H7 (cell line): ENCODE results near the genes PAGR1 and SULT1A3.

GRCh38 chr16:29173672-29174339, 189.0 kb downstream of the LAT start:
- RAMPAGE, long total RNA: no peak

GRCh38 chr16:29175869-29176571, 191.2 kb downstream of the LAT start:
- RAMPAGE, long total RNA: no peak

DNA sequence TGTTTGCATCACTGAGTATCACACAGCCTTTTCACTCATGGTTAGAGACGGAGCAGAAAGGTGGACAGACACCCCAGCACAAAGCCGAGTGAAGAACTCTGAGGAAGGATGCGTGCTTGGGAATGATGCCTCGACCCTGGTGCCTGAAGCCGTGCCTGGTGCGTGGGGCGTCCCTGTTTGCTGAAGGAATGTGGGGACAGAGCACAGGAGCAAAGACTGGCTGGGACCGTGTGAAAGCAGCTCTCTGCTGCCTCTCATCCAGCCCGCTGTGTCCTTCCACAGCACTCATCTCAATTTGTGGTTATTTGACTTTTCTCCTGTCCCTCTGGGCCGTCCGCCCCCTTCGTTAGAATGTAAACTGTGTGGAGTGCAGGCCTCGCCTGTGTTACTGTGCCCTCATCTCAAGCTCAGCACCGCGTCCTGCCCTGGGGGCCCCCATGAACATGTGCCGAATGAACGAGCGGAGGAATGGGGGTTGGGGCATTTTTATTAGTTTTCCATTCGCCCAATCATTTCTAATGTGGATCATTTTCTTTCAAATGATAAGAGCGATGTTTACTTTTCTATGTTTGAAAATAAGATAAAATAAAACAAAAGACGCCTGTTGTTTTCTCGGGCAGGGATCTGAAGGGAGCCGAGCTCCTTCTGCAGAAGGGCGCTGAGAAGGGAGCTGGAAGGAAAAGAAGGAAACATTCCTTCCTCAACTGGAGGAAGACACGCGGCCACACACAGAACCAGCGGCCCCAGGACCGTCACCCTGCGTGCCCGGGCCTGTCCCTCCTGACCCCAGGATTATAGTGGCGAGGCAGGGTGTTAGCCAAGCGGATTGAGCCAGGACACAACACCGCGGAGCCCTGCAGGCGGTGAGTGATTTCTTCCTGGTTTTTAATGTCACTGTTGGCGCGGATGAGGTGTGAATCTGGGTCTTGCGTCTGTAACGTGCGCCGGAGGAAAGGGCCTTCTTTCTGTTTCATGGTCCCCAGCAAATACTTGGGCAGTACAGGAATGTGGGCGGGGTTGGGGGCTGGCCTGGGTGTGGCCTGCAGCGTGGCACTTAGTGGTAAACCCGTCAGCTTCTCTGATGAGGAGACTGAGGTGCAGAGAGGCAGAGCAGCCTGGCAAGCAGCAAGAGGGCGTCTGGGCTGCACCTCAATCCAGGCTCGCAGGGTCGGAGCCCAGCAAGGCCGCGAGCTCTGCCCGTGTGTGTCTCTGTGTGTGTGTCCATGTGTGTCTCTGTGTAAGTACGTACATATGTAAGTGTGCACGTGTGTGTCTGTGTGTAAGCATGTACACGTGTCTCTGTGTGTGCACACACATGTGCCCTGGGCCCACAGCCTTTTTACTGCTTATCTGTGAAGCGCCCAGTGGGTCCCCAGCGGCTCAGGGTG, 155.2 kb downstream of the NPIPB11 start:
- RAMPAGE, long total RNA: no peak

DNA sequence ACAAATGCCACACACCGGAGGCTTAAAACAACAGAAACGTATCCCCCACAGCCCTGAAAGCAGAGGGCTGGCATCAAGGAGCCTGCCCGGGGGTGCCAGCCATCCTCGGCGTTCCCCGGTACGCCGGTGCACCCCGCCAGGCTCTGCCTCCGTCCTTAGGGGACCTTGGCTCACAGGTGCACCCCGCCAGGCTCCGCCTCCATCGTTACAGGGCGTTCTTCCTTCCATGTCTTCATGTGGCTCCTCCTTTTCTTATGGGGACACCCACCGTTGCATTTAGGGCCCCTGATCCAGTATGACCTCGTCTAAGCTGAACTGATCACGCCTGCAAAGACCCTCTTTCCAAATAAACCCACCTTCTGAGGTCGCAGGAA, 151.5 kb downstream of the NPIPB11 start:
- RAMPAGE, long total RNA: no peak

- RAMPAGE, long total RNA: no peak
Measured at GRCh38 chr16:29260616-29261088, 145.9 kb downstream of the NPIPB11 start.

- RAMPAGE, long total RNA: no peak
Measured at GRCh38 chr16:29702314-29702825, 23.4 kb downstream of the QPRT start.

DNA sequence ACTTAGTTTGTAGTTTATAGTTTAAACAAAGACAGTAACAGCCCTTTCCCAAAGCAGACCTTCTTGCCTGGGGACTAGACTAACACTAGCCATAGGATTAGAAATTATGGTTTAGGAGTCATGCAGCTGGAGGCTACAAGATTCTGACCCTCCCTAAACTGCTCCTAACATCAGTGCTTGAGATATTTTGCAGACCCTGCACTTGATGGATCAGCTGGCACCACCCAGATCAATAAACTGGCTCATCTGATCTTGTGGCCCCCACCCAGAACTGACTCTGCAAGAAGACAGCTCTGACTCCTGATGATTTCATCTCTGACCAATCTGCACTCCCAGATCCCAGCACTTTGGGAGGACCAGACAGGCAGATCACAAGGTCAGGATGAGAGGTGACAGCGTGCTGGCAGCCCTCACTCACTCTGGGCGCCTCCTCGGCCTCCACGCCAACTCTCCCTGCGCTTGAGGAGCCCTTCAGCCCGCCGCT, 2.1 kb upstream of the C16orf54 start:
- RAMPAGE, long total RNA: no peak

DNA sequence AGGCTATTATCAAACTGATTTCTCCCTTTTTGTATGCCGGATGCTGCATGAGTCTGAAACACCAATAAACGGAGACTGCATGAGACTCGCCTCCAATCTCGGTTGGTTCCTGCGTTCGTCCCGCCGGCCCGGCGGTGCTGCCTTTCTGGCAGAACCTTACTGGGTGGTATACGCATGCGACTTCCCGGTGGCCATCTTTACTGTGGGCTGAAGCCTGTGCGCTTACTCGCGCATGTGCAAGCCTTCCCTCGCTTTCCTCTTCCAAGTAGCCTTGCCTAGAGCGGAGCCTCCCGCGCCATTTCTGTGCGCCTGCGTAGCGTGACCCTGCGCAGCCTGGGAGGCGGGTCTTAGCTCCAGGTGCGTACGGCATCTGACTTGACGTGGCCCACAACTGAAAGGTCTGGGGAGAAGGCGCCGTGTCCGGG, at the start of gene PAGR1:
PAGR1 (plus strand) TSS at position 356 of the 425 bp plus-strand sequence.
- RAMPAGE, long total RNA: start-site peak on the plus strand centred at position 356 of the sequence, 55 bp wide, 139 reads

DNA sequence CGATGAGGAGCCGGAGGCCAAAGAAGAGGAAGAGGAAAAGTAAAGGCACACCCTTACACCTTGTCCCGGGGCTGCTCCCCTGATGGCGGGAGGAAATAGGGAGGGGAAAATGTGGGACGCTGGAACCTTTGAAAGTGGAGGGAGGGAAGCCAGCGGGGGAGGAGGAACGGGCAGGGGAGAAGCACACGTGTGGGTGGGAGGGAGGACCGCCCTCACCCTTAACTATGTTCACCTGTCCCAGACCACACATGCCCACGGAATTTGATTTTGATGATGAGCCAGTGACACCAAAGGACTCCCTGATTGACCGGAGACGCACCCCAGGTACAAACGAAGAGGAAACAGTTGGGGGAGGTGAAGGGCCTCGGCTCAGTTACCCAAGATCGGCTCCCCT, 1.0 kb downstream of the PAGR1 start:
- RAMPAGE, long total RNA: no peak

DNA sequence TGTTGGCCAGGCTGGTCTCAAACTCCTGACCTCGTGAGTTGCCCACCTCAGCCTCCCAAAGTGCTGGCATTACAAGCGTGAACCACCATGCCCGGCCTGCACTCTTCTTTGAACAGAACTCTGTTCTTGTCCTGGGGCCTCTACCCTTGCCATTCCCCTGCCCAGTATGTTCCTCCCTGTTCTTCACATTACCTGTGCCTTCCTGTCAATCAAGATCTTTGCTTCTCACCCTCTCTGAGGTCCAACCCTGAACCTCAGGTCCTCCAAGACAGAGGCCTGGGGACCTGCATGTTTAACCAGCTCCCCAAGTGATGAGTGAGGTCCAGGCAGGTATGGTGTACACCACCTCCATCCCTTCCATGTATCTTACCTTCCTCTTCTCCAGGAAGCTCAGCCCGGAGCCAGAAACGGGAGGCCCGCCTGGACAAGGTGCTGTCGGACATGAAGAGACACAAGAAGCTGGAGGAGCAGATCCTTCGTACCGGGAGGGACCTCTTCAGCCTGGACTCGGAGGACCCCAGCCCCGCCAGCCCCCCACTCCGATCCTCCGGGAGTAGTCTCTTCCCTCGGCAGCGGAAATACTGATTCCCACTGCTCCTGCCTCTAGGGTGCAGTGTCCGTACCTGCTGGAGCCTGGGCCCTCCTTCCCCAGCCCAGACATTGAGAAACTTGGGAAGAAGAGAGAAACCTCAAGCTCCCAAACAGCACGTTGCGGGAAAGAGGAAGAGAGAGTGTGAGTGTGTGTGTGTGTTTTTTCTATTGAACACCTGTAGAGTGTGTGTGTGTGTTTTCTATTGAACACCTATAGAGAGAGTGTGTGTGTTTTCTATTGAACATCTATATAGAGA, 868 bp upstream of the MVP start:
- RAMPAGE, long total RNA: start-site peak on the minus strand centred at position 577 of the sequence, 86 bp wide, 9 reads

GRCh38 chr16:29821749-29822159, 1.5 kb downstream of the MVP start:
- RAMPAGE, long total RNA: no peak

- RAMPAGE, long total RNA: no peak
Measured at GRCh38 chr16:29825030-29825883, 5.0 kb downstream of the MVP start.

- RAMPAGE, long total RNA: no peak
Measured at GRCh38 chr16:29926393-29927016, 479 bp upstream of the KCTD13 start.

GRCh38 chr16:29962560-29963088, 745 bp downstream of the TMEM219 start:
- RAMPAGE, long total RNA: no peak

- RAMPAGE, long total RNA: no peak
Measured at GRCh38 chr16:29974051-29975210, 763 bp downstream of the TAOK2 start.

DNA sequence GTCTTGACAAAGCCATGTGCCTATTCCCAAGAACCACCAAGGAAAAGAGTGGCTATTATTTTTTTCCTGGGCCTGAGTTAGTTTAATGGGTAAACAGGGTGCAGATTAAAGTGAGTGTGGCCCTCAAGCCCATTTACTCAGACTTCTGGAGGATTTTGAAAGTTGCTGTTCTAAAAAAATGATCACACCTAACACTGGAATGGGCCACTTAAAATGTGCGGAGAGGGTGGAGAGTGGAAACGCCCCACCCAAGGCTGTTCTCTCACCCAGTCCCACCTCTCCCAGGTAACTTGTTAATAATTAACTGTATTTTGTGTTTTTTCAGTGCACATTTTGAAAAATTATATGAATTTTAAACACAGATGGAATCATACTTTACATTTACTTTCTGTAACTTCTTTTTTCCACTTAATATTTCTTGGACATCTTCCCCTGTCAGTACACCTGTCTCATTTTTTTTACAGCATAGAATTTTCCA, 5.4 kb downstream of the HIRIP3 start:
- RAMPAGE, long total RNA: no peak

DNA sequence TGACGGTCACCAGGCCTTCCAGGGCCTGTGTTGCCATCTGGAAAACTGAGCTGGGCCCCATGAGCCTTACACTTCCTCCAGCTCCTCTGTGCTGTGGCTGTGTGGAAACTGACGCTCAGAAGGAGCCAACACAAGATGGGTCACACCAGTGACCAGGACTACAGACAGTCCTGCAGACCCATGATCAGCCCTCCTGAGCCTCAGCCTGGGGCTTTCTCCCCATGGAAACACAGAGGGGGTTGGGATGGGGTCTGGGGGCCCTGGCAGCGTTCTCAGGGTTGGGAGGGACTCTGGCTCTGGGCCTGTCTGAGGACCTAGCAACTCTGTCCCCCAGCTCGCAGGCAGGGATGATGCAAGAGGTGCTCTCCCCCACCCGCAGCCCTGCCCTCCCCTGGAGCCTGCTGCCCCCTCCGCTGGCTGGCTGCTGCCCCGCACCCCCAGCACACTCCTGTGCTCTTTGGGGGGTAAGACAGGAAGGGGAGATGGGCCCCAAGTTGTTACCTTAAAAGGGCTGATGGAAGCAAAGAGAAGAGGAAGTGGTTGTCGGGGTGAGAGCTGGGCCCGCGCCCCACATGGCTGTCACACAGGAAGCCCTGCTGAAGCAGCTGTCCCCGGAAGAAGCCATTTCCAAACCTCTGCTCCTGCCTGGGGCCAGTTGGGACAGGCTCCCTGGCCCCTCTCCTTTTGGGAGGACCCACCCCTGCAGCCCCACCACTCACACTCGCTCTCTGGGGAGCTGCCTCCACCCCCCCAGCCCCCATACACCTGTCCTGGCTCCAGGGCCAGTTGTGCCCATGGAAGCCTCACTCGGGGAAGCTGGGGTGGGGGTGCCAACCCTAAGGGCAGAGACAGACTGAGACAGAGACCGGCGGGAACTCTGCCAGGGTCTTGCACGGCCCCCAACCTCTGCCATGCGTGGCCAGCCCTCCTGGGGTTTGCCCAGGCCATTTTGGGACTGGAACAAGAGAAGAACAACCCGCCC, 2.4 kb downstream of the CORO1A start:
- RAMPAGE, long total RNA: no peak

- RAMPAGE, long total RNA: no peak
Measured at GRCh38 chr16:30199056-30199439, at the start of gene SULT1A3. SULT1A3 (plus strand) TSS chr16:30199255.

- RAMPAGE, long total RNA: no peak
Measured at GRCh38 chr16:30356225-30357097, 1.4 kb upstream of the CD2BP2 start.

GRCh38 chr16:30368239-30368969, 1.9 kb downstream of the TBC1D10B start:
- RAMPAGE, long total RNA: no peak